Placental epithelial cell (primary cell): Measurements from ENCODE around the genes HIPK2, KDM7A, SLC37A3 and NDUFB2.

DNA sequence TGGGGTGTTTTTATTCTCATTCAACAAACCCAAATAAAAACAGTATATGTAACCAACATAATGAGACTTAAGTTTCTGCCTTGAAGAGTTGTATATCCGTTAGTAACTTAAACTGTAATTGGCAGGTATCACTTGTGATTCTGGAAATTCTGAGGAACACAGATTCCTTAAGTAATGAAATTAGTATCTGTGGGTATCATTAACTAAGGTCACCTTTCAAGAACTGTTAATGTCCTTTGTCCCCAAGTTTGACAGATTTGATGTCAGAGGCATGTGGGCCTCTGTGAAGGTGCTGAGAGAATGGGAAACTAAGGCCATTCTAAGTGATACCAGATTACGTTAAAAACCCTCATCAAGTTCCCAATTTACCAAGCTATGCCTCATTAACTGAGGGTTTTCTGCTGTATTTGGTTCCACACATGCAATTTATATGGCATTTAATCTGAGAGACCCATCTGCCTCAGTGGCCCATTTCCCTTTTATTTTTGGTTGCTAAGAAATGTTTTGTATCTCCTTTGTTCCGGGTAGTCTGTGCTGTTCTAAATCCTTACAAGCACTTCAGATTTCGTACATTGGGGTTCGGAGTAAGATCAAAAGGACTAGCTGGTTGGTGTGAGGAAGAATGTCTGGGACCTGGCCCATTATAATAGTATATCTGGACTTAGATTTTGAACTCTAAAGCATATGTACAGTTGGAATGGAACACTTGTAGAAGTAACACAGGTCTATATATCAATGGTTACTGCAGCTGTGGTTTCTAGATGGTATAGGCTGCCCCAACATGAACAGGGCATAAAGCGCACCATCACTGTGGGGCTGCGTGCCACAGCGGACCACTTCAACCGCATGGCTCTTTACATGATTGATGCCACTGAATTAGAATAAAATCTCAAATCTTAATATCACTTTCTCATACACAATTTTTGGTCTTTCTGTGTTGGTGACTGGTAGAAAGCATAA lies 59.8 kb downstream of the KLRG2 start:
- CAGE, long polyA plus RNA: no peak

GRCh38 chr7:139572169-139573111 lies 49.0 kb downstream of the CLEC2L start:
- CAGE, long polyA plus RNA: no peak

- CAGE, long polyA plus RNA: no peak
Observed at GRCh38 chr7:139600058-139600681, 76.7 kb downstream of the CLEC2L start.

DNA sequence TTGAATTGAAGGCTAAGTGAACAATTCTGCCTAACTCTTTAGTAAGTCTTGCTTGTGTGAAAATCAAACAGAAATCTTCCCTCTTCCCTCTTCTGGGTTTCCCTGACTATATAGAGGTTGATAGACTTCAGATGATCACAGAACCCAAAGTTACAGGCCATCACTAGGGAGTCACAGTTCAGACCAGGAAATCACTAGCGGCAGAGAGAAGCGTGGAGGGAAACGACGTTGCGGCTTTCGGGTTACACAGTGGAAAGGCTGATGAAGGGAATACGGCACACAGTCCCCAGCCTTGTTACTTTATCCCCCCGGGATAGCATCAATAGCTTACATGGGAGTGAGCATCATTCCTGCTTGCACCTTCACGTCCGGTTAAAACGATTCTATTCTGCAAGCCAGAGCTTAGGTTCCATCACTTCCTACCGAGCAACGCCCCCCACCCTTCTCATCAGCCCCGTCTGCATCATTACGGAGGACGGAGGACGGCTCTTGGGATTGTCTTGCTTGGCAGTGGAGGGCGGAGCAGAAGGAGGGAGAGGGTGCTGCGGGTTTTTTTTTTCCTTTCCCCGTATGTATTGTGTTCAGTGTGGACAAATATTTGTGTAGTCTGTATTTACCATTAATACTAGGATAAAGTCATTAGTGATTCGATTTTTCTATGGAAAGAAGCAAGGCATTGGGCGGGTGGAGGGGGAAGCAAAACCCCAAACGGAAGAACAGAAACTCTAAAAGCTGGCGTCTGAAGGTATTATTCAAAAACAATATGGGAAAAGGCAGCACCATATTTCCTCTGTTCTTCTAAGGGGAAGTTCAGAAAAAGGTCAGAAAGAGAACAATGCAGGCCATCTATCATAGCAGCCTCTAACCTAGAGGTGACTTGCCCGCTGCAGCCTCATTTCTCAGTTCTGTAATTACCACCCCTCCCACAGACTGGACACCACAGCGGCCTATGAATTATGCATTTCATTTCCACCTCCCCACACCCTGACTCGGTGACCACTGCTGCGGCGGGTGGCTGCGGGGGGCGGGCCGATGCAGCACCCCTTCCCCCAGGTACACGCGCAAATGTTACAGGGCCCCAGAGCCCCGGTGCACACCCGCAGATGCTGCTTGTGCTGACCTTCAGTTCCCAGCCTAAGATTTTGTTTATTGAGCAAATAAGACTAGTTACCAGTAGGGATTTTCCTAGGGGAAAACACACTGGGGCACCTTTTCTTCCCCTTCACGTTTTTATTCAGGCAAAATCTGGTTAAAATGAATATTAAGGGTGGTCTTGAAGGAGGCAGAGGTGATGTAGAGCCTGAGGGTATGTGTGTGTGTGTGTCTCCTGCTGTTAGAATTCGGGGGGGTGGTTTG lies 125.2 kb downstream of the CLEC2L start:
- CAGE, long polyA plus RNA: no peak

GRCh38 chr7:139664739-139665411 lies 112.9 kb downstream of the HIPK2 start:
- CAGE, long polyA plus RNA: no peak

DNA sequence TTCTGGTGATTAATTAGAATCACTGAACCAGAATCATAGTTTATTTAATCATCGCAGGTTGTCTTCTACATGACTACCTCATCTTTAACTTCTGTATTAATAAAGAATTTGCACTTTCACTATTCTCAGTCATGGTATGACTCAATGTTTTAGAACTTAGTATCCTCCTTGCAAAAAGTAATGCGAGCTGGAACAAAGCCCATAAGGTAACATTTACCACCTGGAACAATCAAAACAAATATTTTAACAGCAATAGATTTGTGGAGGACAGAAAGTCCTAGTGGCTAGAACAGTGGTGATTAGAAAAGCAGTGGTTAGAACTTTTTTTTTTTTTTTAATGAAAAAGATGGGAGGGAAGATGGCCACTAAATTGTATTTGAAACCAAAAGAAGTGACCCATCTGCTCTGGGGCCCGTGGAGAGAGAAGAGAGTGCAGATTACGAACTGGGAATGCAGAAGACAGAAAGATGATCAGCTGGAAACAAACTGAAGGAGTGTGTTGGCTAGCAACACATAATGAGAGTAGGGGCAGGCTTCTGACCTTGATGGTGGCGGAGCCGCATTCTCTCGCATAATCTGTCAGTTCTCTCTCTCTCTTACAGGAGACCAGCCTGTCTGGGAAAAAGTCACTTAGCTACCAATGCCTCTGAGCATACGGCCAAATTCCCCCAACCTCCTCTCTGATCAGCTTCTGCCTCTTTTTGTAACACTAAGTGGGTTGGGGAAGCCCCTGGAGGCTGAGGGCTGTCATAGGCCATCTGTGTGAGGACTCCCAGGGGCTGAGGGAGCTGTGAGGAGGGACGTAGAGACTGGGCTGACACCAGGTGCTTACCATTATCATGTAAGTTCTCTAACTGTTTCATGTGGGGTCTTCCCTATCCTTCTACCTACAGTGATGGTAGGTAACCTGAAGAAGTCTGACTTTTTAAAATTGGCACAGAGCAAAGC lies 104.7 kb downstream of the HIPK2 start:
- CAGE, long polyA plus RNA: no peak

DNA sequence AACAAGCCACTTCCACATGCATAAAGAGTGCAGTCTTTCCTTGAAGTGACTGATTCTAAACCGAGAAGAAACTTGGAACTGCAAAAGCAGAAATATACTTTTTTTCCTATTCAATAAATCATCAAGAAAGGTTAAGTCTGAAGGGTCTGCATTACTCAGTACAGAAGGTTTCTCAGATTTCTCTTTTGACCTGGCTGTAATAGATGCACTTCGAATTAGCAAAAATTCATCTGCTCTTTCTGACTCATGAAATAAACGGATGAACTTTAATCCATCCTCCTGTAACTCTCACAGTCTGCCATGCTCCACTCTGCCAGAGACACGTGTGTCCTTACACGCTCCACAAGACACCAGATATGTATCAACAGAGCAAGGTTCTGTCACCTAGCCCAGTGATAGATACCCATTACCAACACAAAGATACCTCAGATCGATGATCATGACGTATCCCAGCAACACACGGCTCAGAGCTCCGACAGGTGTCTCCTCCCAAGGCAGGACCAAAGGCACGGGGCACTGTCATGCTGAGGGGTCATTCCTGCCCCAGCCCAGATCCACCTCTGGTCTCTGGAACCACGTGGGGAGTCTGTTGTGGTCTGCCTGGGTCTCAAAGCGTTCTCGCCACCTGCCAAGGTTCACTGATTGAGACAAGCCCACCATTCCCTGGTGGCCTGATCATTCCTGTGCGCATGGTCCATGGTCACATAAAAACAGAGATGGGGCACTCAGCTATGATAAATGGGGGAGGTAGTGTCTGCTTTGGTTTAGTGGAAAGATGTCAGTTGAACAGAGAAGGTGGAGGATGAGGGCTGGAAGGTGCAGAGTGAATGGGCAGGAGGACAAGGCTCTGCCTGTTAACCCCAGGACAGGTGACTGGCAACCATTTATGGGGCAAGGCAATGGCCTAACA lies 83.6 kb downstream of the HIPK2 start:
- CAGE, long polyA plus RNA: no peak

DNA sequence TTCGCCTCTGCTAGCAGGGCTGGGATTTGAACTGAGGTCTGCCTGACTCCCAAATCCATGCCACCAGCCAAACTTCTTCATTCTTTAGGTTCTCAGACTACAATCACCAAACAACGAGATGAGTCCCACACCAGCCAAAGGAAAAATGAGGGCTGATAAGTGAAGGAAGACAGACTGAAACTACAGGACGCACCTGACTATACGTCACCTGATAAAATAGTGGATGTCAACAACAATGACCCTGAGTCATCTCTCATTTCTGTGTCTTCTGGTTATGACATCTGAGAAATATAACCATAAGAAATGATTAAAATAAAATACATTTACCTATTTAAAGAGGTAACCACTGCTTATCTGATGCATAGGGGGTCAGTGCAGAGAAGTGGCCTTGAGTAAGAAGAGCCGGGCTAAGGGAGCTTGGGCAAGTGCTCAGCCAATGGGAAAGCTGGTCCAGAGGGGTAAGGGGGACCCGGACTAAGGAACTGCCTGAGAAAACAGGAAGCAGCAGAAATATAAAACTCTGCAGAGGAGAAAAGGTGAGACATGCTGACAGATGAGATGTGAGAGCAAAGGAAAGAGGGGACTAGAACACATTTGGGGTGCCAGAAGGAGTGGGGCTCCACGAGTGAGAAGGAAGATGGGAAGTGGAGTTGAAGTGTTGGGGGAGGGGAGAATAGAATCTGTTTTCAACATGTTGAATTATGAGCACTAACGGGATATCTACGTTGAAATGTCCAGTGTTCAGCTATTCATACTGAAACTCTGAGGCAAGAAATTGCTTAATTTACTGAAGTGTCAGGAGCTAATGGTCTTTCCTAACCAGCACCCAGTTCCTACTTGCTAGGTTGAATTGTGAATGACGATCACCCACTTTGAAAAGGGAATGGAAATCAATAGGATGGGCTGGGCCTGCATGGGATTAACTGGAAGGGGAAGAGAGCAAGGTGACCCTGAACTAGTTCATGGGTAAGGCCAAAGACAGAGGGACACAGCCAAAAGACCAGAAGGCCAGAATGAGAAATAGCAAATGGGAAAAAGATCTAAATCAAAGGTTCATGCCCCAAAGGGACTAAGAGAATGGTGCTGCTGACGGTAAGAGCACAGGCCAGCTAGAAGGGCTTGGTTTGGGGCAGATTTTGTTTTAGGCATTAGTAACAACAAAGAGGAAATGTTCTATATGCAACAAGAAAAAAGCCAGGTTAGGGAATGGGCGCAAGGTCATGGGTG lies 51.6 kb downstream of the HIPK2 start:
- CAGE, long polyA plus RNA: no peak

DNA sequence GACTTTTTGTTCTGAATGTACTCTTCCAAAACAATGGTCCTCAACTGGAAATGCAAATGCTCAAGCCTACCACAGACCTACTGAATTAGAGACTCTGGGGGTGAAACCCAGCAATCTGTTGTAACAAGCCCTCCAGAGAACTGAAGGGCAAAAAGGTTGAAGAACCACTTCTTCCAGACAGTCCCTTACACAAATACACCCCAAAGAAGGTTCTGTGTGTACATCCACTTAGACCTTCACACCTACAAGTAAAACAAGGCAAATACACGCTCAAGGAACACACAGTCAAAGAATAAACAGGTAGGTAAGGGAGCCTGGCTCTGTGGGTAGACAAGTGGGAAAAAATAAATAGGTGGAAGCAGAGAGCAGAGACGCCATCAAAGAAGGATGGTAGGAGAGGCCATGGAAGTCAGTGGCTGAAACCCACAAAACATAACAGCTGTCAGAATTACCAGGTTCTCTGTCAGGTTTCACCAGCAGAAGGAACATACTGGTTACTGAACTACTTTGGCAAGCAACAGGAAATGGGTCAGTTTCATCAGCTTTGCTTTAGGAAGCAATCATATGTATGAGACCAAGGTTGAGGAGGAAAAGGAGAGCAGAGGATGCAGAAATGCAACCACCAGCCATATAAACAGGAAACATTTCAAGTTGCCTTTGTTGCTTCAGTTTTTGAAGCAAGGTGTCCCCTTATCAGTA lies 10.5 kb downstream of the HIPK2 start:
- CAGE, long polyA plus RNA: no peak

DNA sequence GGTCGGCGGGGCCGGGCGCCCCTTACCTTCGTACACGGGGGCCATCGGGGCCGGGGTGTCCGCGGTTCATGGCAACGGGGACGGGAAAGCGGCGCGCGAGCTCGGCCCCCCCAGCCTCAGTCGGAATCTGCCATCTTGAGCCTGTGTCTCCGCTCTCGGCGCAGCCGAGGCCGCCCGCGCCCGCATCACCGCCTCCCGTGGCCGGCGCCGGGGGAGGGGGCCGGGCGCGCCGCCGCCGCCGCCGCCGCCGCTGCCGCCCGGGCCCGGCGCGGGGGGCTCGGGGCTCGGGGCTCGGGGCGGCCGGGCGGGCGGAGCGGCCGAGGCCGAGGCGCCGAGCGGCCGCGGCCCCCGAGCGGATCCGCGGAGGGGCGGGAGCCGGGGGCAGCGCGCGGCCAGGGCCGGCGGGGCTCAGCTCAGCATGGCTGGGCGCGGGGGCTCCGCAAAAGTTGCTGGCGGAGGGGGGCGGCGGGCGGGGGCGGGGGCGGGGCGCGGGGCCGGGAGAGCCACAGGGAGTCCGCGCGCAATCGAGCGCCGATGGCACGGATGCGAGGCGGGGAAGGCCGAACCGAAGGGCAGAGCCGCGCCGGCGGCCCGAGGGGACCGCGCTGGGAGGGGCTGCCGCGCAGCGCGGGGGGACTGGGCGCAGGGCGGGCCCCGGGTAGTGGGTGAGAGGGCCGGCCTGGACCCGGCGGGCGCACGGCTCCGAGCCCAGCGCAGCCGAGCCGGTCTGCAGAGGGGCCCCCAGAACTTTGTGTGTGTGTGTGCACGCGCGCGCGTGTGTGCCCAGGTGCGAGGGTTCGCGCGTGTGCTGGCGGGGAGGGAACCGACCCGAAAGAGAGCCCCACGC lies at the start of gene HIPK2:
Gene HIPK2, minus strand, starts transcription at position 420 of the 847 bp plus-strand sequence.
- CAGE, long polyA plus RNA: no peak

DNA sequence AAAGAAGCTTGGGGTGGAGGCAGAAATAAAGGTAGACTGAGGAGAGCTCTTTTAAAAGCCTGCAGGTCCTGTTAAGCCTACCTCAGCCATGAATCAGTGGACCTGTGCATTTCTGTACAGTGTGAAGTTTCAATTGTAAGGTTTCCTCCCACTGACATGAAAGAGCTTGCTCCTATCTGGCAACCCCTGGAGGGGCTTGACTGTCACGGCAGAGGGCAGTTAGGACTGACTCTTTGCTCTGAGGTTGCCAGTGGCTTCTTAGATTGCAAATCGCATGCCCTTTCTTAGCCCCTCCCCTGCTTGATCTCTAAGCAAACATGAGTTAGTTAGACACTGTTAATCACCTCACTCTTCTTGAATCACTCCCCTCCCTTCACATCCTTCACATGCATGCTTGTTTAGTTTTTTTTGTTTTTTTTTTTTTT lies 5.8 kb upstream of the HIPK2 start:
- CAGE, long polyA plus RNA: no peak

GRCh38 chr7:140041414-140042295 lies 21.1 kb downstream of the PARP12 start:
- CAGE, long polyA plus RNA: no peak

- CAGE, long polyA plus RNA: no peak
Observed at GRCh38 chr7:140065084-140065576, 2.4 kb upstream of the PARP12 start.

DNA sequence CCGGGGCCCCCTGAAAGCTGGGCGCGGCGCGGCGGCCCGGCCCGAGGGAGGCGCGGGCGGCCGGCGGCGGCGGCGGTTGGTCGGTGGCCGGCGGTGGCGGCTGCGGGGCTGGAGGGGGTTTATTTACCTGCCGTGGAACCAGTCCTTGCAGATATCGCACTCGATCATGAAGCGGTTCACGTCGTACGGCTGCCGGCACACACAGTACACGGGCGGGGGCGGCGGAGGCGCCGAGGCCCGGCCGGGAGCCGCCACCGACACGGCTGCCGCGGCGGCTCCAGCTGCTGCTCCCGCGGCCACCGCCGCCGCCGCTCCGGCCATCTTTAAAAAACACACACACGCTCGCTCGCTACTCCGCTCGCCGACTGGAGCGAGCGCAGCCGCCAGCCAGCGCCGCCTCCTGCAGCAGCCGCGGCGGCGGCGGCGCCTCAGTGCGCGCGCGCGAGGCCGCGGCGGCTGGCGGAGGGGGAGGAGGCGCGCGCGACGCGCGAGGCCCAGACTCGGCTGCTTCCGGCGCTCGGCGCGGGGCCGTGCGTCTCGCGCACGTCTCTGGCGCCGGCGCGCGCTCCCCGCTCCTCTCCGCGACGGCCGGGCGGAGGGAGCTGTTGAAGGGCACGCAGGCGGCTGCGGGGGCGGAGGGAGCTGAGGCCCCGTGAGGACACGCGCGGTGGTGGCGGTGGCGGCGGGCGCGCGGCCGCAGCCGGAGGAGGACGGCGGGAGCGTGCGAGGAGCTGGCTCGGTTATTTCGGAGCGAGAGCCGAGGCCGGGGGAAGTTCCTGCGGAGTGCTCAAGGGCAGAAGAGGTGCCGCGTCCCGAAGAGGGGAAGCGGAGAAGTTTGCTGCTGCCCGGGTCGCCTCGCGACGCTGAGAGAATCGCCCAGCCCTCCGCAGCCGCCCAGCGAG lies at the start of gene KDM7A:
Gene KDM7A, minus strand, starts transcription at position 367 of the 902 bp plus-strand sequence.
- CAGE, long polyA plus RNA: no peak

GRCh38 chr7:140212532-140213091 lies 35.8 kb upstream of the KDM7A start:
- CAGE, long polyA plus RNA: no peak

- CAGE, long polyA plus RNA: no peak
Observed at GRCh38 chr7:140229900-140230446, 53.2 kb upstream of the KDM7A start.

DNA sequence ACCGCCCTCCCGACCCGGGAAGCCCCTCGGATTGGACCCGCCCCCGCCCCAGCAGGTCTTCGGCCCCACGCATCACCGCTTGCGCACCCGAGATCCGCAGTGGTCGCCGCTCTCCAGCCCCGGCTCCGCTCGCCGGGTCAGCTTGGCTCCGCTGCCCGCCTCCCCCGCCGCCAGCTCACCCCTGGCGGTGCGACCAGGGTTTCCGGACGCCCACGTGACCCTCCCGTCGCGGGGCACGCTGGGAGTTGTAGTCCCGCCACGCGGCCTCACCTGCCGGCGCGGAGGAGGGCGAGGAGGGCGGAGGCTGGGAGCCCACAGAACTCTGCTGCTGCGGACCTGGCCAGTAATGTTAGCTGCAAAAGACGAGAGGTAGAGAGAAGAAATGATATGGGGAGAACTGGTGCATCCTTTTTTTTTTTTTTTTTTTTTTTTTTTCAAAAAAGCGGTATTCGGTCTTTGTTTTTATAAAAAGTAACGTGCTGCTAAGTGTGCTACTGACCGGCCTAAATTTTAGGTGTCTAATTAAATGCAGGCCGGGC lies at the start of gene SLC37A3:
Gene SLC37A3, minus strand, starts transcription at position 202 of the 539 bp plus-strand sequence.
- CAGE, long polyA plus RNA: no peak

DNA sequence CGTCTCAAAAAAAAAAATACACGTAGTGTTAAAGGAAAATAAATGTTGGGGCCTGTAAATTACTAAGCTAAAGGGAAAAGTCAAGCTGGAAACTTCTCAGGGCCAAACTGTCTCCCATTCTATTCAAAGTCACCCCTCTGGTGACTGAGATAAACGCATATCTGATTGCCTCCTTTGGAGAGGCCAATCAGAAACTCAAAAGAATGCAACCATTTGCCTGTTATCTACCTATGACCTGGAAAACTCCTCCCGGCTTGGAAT lies 8.9 kb upstream of the MKRN1 start:
- CAGE, long polyA plus RNA: no peak

DNA sequence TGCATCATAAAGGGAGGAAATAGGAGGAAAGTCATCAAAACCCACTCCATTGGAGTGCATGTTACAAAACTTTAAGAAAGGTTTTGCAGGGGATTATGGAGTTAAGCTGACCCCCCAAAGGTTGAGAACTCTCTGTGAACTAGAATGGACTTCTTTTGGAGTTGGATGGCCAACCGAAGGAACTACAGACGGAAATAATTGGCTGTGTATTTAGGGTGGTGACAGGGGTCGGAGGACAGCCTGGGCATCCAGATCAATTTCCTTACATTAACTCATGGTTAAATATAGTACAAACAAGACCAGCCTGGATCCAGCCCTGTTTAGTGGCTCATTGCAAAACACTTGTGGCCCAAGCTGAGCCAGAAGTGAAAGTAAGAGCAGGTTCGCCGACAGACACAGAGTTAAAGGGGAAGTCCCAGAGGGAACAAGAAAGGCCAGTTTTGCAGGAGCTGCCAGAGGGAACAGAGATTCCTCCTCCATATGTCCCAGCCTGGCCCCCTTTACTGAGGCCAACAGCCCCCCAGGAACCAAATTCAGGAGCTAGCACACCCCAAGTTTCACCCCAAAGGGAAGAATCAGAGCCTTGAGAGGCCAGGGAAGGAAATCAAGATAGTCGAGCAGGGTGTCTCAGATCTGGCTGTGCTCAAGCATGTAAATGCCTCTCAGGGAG lies 15.9 kb upstream of the DENND2A start:
- CAGE, long polyA plus RNA: no peak

DNA sequence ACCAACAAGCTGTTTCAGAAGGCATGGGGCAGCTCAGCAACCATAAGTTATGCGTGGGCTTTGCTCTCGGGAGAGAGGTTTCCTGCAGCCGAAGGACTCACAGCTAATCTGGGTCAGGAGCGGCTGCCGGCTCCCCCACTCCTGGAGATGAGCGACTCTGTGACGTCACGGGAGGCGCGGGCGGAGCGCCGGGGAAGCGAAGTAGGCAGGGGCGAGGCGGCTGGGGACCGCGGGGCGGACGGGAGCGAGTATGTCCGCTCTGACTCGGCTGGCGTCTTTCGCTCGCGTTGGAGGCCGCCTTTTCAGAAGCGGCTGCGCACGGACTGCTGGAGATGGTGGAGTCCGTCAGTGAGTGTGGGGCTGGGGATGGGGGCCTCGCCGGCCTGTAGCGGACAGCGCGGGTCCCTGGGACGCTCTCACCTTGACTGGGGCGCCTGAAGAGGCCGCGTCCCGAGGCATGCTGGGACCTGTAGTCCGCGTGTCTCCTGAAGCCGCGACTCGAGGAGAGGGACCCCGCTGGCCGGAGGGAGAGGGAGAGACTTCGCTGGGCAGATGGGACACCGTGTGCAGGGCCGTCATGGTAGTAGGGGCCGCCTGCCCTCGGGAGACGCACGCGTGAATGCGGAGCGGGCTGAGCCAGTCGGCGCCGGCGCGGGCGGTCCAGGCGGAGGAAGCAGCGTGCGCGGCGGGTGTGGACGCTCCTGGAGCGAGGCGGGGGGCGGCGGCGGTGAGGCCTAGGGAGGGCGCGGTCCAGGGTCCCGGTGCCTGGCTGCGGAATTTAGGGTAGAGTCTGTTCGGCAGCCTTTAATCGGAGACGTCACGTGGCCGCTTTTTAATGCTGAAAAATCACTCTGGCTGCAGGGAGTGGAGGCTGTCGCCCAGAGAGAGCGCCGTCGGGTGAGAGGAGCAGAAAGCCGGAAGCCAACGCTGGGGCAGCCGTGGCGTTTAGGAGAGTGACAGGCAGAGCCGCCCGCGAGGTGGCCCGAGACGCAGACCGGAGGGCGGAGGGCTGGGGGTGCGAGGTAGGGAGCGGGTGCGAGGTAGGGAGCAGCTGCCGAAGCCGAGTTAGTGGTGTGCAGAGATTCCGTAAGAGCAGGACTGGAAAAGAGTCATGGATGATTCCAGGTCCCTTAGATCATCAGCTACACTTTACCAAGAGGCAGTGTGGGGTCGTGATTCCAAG lies at the start of gene NDUFB2:
Gene NDUFB2, plus strand, starts transcription at position 214 of the 1,183 bp plus-strand sequence.
- CAGE, long polyA plus RNA: start-site peak on the plus strand centred at position 215 of the sequence, 65 bp wide, 87 and 564 reads in 2 replicates